ENCODE measurements around the genes MARCHF3 and LYRM7.

DNA sequence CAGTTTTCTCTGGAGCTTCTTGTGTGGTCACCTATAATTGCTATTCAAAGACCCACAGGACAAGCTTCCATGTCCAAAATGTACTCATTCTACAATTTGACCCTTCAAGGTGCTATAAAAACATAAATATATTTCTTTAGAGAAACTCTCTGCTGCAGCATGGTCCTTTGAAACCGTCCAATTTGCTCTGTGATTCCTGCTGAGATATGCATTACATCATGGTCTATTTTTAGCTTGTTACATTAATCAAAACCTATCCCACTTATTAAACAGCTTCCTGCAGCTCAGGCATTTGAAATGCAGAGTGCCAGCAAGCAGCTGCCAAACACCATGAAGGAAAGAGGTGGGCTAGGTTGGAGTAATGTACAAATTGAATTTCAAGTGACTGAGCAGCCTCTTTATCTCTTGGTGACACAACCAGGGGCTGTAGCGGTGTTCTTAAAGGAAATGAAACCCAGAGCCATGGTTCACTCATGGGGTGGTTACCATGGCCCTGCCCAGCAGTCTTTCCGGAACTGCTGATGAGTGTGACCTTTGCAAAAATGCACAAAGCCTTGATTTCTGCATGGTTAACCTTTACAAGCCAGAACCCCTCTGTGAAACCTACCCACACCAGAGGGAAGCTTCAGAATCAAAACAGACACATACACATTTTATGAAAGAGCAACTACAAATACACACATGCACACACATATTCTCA is 155.7 kb upstream of the ZNF608 start:
- PRO-cap, result no peak

DNA sequence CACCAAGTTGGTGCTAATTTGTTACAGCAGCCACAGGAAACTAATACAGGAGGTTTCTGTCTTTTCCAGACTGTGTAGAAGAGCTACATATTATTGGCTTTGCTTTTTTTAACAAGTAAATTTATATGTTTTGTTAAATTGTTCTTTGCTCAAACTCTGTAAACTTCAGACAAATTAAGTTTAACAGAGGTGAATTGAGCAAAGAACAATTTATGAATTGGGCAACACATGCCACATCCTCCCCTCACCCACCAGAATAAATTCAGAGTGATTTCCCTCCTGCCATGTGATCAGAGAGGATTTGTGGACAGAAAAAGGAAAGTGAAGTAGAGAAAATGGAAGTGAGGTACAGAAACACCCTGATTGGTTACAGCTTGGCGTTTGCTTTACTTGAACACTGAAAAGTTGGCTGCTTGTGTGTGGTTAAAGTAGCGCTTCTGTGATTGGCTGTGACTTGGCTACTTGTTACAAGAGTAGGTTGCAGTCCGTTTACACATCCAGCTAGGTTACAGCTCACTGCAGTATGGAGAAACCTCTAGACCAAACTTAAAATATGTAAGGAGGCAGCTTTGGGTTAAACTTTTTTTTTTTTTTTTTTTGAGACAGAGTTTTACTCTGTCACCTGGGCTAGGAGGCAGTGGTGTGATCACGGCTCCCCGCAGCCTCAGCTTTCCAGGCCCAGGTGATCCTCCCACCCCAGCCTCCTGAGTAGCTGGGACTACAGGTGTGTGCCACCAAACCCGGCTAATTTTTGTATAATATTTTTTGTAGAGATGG is 205.2 kb upstream of the ZNF608 start:
- PRO-cap, result bidirectional peak, plus-strand start at position 492 of the sequence, minus-strand start at position 264 of the sequence

DNA sequence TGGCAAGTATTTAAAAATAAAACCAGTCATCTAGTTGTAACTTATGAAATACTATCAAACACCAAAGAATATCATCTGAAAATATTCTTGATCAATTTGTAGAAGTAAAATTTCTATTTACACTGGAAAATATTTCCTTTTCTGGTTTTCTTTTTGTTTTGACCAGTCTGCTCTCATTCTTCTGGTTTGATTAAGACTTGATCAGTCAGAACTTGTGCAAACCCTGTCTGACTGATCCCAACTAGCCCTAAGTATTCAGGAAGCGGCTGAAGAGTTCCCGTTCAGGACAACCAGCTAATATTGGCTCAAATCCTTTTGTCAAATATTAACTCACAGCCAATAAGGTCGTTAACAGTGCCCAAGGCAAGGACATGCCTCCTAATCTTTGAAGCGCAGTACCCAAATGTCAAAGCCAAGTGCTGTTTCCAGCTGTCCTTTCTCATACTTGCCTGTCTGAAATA is 266.2 kb upstream of the ZNF608 start:
- PRO-cap, result no peak

DNA sequence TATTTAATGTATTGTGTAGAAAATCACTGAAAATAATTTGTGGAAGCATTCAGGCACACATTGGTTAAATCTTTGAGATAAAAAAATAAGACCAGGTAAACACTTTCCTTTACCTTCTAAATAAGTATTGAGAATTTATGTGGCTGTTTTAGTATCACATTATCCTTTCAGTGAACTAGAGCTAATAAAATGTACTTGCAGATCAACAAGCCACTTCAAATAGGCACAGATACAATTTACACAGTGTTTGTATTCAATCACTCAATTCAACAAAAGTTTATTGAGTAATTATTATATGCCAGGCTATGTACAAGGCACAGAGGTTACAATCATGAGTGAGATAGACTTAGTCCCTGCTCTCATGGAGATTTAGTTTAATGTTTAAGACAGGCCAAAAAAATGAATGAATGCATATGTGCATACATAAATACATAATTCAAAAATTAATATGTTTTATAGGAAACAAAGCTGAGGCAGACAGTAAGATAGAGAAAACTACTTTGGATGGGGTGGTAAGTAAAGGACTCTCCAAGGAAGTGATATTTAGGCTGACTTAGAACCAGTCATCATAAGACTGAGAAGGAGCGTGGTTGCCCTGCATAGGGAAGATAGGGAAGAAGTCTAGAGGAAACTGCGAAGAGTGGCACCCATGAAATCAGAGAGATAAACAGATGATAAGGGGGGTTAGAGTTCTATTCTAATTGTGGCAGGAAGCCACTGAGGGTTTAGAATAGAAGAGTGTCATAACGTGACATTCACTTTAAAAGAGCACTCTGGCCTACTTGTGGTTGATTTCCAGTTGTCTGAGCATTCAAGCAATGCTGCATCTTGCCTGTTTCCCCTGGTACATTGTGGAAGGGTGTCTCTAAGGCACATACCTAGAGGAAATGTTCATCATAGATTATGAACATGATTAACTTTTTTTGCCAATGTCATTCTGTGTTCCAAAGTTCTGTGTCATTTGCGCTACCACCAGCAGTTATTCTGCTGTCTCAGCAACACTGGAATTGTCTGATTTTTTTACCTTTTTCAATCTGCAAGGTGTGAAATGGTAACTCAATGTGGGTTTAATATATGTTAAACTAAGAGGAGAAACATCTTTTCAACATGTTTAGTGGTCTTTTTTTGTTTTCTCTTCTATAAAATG is 49.6 kb upstream of the GRAMD2B start:
- PRO-cap, result no peak

GRCh38 chr5:126431386-126431794 is 8.2 kb downstream of the GRAMD2B start:
- PRO-cap, result no peak

- PRO-cap, result no peak
Observed at GRCh38 chr5:126479631-126480338, 56.6 kb downstream of the GRAMD2B start.

DNA sequence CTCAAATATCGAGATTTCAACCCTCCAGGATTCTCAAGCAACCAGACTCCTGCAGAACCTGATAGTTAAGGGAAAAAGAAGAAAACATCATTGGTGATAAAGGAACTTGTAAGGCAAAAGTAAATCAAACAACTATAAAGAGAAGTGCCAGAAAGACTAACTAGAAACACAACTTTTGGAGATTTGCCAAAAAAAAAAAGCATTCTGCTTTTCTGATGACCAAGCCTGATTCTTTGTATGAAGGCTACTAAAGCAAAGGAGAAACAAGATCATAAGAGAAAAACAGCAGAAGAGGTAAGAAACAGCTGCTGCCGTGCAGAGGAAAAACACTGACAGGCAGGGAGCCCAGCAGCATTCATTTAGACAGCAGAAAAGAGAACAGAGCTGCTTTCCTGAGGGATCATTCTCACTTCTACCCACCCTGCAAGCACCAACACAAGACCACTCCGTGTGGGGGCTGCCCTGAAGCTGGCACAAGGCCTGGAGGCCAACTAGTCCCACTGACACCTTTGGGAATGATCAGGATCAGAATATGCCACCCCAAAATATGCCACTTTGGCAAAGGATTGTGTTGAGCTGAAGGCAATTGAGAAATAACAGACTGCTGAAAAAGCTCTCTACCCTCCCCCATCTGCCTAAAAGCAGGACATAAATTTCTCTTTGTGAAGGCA is 75.1 kb downstream of the ALDH7A1 start:
- PRO-cap, result no peak

- PRO-cap, result no peak
Observed at GRCh38 chr5:126820711-126821252, 43.8 kb downstream of the LMNB1 start.

- PRO-cap, result no peak
Observed at GRCh38 chr5:126987995-126988530, 42.3 kb downstream of the MARCHF3 start.

- PRO-cap, result no peak
Observed at GRCh38 chr5:127029839-127030495, 391 bp downstream of the MARCHF3 start.

DNA sequence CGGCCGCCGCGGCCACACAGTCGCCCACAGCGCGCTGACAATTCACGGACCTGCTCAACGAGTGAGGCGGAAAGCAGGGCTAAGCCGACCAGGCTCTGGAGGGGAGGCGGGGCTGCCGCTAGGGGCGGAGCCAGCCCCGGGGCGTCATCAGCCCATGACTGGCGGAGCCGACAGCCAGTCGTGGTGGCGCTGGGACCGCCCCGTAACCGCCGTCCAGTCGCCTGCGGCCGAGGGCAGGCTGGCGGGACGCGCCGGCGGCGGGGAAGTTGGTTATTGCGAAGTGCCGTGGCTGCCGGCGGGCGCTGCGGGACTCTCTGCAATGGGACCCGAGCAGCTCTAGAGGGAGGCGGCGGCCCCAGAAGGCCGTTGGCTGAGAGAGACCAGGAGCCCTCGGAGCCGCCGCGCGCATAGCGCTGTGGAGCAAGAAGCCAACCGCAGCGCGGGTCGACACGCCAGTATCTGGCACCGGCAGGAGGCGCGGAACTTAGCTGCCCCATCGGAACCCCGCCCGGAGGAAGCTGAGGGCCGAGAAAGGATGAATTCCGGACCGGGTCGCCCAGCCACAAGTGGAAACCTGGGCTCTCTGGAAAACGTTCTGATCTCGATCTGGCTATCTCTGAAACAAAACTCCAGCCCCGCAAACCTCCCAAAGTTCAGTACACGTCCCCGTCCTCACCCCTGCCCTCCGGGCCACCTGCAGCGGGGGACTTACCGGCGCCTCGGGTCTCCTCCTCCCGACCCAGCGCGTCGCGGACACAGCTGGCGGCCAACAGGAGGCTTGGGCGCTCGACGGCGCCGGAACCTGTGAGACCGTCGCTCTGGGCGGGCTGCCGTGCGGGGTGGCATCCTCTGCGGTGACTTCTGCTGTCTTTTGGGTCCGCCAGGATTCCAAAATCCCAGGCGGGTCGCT is at the start of gene MARCHF3:
MARCHF3 (minus strand) TSS at position 63 of the 910 bp plus-strand sequence.
- PRO-cap, result bidirectional peak, plus-strand start at position 273 of the sequence, minus-strand start at position 63 of the sequence

DNA sequence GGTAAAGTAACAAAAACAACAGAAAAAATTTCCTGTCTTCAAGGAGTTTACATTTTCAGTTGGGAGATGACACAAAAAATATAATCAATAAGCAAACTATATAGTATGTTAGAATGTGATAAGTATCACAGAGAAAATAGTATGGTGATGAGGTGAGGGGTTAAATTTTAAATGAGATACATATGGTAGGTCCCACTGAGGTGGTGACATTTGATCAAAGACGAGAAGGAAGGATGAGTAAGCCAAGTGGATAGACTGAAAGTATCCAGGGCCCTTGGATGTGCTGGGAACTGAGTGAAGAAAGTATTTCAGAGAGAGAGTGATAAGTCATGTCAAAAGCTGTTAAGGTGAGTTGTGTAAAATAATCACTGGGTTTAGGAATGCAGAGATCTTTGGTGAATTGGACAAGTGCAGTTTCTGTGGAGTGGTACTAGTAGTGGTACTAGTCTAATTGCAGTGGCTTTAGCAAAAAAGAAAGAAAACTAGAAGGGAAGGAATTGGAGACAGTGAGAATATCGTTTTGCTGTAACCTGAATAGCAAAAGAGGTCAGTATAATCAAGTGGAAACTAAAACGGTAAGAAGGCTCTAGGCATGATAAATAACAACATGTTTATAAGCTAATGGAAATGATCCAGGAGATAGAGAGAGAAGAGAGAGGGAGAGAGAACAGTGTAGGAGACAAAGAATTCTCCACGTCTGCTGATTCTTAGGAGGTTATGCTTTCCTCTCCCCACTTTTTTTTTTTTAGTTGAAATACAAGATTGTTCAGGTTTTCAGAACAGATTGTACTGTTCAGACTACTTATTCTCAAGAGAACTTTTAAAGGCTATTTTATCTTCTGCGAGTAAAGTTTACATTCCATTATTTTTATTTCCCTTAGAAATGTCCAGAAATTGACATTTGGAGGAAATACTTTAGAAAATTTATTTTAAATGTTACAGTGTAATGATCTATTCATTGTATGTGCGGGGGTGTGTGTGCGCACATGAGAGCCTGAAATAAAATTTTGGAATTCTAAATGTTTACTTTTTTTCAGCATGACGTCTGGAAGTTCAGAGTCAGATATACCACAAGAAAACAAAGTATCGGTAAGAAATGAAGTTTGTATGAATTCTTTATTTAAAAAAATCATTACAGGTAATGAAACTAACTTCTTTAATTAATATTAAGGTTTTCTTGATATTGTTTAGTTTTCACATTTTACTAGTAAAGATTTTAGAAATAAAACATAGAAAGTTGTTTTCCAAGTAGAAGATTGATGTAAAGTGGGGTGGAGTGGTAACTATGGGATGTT is 3.9 kb downstream of the CCDC192 start:
- PRO-cap, result no peak

DNA sequence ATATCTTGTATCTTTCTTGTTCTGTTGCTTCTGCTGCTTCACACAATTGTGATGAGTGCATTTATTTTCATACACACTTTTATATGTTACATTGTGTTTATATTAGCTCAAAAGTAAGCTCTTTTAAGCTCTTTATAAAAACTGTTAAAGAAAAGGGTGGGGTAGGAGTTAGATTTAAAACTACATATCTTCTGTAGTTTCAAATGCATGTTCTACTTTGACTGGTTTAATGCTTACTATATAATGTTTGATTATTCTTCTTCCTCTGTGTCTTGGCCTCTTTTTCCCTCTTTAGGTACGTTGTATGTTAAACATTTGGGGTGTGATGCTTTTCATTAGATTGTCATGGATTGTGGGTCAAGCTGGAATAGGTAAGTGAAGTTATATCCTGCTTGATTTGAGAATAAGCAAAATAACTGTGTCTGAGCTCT is 30.4 kb downstream of the SLC12A2 start:
- PRO-cap, result no peak

- PRO-cap, result no peak
Observed at GRCh38 chr5:128114373-128114863, 30.9 kb downstream of the SLC12A2 start.

DNA sequence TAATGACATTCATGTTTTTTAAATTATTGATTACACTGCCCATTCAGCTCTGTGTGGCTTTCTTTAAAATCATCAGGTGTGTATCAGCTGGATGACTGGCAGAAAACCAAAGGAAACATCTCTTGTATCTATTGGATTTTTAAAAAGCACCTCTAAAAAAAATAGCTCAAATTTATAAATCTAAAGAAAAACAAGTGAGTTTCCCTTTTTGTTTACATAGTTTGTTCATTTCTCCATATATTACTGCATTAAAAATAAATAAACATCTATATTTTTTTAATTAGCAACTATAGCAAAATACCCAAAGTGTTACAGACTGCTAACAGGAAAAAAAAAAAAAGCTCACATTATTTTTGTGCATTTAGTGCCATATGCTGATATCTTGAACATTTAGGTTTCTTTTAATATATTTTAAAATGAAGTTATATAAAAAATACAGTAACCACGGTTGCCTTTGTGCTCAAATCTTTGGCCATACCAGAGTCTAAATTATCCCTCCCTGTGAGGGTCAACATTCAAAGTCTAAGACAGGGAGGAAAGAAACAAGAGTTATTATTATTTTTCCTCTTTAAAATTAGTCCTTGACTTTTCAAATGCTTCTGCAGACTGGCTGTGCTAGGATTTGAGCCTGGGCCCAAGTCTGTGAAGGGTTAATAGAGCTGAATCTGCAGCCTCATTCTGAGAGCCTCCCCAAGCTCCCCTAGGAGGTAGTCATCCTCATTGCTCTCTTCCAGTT is 175.4 kb downstream of the SLC12A2 start:
- PRO-cap, result no peak

- PRO-cap, result no peak
Observed at GRCh38 chr5:129096629-129097192, 2.2 kb downstream of the ISOC1 start.

GRCh38 chr5:130000512-130000765 is 96.2 kb downstream of the CHSY3 start:
- PRO-cap, result no peak

GRCh38 chr5:131069343-131069588 is 95.8 kb downstream of the HINT1 start:
- PRO-cap, result no peak

GRCh38 chr5:131170395-131171446 is at the start of gene LYRM7:
LYRM7 (plus strand) TSS chr5:131170944.
- PRO-cap, result unidirectional peak, minus-strand start at chr5:131170410; bidirectional peak, plus-strand start at chr5:131171032, minus-strand start at chr5:131170662; unidirectional peak, plus-strand start at chr5:131171198

DNA sequence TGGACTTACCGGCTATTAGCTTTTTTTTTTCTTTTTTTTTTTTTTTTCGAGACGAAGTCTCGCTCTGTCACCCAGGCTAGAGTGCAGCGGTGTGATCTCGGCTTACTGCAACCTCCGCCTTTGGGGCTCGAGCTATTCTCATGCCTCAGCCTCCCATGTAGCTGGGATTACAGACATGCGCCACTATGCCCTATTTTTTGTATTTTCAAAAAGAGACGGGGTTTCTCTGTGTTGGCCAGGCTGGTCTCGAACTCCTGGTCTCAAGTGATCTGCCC is 2.5 kb downstream of the CDC42SE2 start:
- PRO-cap, result no peak

All from SUDHL5 (cell line).